Measurements from ENCODE around the gene TMEM50B.

GRCh38 chr21:32315550-32315859, 16.9 kb downstream of the MRAP start:
- PRO-cap = no peak
CAGE:
- cytosol, long polyA minus RNA = no peak
- cytosol, long polyA plus RNA = no peak
- long polyA plus RNA = no peak
- nucleus, long polyA minus RNA = no peak
- nucleus, long polyA plus RNA = no peak

GRCh38 chr21:32371717-32372398, 21.0 kb downstream of the URB1 start:
- PRO-cap = bidirectional peak, plus-strand start at chr21:32372320, minus-strand start at chr21:32372218
CAGE:
- cytosol, long polyA minus RNA = no peak
- cytosol, long polyA plus RNA = no peak
- long polyA plus RNA = no peak
- nucleus, long polyA minus RNA = no peak
- nucleus, long polyA plus RNA = no peak

DNA sequence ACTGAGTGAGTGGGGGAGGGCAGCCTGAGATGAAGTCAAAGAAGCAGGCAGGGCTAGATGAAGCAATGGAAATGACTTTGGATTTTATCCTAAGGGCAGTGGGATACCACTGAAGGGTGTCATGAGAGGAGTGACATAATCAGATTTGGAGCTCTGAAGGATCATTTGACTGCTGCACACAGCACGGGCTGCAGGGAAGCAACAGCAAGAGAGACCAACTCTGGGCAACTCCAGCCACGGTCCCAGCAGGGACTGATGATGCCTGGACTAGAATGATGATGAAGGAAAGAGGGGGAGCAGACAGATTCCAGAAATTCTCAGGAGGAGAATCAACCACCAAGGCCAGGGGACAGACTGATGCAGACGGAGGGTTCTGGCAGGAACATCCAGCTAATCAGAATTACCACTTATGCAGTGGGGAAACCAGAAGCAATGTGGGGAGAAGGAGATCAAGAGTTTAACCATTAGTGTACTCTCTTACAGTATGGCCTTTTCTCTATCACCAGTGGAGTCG, 3.5 kb downstream of the URB1 start:
- PRO-cap = no peak
CAGE:
- cytosol, long polyA minus RNA = no peak
- cytosol, long polyA plus RNA = no peak
- long polyA plus RNA = no peak
- nucleus, long polyA minus RNA = no peak
- nucleus, long polyA plus RNA = no peak

GRCh38 chr21:32411463-32411828, 1.1 kb upstream of the EVA1C start:
- PRO-cap = bidirectional peak, plus-strand start at chr21:32411723, minus-strand start at chr21:32411602
CAGE:
- cytosol, long polyA minus RNA = no peak
- cytosol, long polyA plus RNA = no peak
- long polyA plus RNA = no peak
- nucleus, long polyA minus RNA = start-site peak on the plus strand at chr21:32411692-32411811, 257 reads
- nucleus, long polyA plus RNA = start-site peak on the plus strand at chr21:32411692-32411786, 36 and 38 reads in 2 replicates

DNA sequence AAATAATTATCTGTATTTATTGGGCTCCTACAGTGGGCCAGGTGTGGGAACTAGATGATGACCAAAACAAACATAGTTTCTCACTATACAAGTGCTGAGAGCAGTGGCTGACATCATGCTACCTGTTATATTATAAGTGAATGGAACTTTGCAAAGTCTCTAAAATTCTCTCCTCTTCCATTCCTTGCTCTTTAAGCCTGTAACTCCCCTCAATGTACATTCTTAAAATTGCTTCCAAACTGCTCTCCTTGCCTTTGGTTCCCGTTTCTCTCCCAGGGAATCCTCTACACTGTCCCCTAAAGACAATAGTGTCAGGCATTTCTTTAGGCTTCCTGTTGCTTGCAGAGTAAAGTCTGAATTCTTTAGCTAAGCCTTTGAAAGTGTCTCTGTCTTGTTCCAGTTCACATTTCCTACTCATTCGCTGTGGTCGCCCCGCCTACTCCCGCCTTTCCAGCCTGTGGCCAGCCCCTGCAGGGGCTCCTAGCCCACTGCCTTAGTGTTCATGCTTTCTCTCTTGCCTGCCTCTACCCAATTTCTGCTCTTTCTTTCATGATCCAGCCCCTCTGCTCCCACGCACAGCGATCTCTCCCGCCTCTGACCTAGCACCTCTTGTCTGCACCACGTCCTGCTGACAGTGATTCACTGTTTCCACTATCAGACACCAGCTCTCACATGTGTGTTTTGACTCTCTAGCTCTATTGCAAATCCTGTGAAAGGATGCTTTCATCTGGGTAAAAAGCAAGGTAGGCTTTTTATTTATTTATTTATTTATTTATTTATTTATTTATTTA, 80.7 kb downstream of the EVA1C start:
- PRO-cap = unidirectional peak, minus-strand start at position 412 of the sequence; unidirectional peak, minus-strand start at position 490 of the sequence; unidirectional peak, minus-strand start at position 537 of the sequence
CAGE:
- cytosol, long polyA minus RNA = start-site peak on the plus strand centred at position 521 of the sequence, 234 bp wide, 11 reads
- cytosol, long polyA plus RNA = no peak
- long polyA plus RNA = no peak
- nucleus, long polyA minus RNA = start-site peak on the minus strand centred at position 371 of the sequence, 47 bp wide, 54 reads; start-site peak on the plus strand centred at position 484 of the sequence, 25 bp wide, 57 reads; start-site peak on the plus strand centred at position 670 of the sequence, 78 bp wide, 99 reads
- nucleus, long polyA plus RNA = start-site peak on the plus strand centred at position 500 of the sequence, 81 bp wide, 24 and 22 reads in 2 replicates; start-site peak on the plus strand centred at position 666 of the sequence, 71 bp wide, 22 and 37 reads in 2 replicates

DNA sequence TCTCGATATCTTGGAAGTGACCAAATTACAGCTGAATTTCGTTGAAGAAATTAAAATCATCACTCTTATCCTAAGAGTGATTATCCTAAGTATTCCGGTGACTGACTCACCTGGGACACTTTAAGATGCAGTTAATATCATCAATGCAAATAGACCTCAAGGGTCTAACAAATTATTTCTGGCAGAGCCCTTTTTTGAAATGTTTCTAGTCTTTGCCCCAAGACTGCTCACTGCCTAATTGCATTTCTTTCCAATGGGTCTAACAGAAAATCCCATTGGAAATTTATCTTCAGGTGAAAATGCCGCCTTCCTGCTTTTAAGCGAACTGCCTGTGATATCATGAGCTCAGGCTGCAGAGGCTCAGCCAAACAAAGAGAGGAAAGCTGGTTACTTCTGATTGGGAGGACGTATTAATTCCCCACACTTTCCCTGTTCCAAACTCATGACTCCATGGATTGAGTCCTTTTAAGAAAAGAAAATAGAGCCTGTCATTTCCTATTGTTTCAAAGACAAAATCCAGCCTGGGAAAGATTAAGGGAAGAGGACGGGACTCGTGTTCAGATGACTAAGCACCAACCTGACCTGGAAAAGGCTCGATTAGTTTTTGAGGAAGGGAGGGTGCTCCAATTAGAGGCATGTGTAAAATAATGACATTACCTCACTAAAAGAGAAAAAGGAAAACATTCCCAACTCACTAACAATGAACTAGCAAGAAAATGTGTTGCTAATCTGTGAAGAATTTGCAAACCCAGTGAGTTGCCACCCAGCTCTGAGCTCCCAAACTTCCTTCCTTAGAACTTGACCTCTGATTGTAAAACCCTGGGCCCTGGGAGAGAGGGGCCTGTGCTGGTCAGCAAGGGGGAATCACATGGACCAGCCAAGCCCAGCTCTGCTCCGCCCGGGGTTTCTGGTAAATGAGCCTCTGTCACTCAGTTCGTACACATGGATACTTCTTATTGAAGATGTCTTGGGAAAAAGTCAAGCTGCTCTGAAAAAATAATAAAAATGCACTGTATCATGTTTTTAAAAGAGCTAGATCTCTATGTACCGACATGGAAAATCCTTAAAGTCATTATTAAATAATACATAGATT, 61.2 kb downstream of the TCP10L start:
- PRO-cap = bidirectional peak, plus-strand start at position 913 of the sequence, minus-strand start at position 327 of the sequence
CAGE:
- cytosol, long polyA minus RNA = no peak
- cytosol, long polyA plus RNA = no peak
- long polyA plus RNA = no peak
- nucleus, long polyA minus RNA = start-site peak on the minus strand centred at position 237 of the sequence, 11 bp wide, 21 reads; start-site peak on the plus strand centred at position 929 of the sequence, 42 bp wide, 29 reads
- nucleus, long polyA plus RNA = start-site peak on the minus strand centred at position 303 of the sequence, 85 bp wide, 58 and 48 reads in 2 replicates

DNA sequence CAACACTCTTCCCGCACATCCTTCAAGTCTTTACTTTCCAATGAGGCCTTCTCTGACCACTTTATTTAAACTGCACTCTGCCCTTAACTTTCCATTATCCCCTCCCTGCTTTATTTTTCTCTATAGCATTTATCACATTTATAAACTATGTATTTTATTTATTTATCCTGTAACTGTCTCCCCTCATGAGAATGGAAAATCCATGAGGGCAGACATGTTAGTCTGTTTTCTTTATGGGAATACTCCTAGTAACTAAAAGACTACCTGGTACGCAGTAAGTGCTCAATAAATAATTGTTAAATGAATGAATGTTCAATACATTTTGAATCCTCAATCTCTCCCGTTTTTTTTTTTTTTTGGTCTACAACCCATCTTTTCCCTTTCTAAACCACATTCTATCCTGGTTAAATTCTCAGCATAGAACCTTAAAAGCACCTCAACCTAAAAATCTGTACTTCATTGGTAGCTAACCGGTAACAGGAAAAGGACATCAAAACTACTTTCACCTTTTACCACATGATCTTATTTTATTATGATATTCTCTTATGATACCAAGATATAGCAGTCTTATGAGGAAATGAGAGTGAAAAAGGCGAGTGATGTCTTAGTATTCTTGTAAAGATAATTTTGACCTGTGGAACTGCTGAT, 53.4 kb downstream of the SYNJ1 start:
- PRO-cap = no peak
CAGE:
- cytosol, long polyA minus RNA = no peak
- cytosol, long polyA plus RNA = no peak
- long polyA plus RNA = no peak
- nucleus, long polyA minus RNA = no peak
- nucleus, long polyA plus RNA = no peak

DNA sequence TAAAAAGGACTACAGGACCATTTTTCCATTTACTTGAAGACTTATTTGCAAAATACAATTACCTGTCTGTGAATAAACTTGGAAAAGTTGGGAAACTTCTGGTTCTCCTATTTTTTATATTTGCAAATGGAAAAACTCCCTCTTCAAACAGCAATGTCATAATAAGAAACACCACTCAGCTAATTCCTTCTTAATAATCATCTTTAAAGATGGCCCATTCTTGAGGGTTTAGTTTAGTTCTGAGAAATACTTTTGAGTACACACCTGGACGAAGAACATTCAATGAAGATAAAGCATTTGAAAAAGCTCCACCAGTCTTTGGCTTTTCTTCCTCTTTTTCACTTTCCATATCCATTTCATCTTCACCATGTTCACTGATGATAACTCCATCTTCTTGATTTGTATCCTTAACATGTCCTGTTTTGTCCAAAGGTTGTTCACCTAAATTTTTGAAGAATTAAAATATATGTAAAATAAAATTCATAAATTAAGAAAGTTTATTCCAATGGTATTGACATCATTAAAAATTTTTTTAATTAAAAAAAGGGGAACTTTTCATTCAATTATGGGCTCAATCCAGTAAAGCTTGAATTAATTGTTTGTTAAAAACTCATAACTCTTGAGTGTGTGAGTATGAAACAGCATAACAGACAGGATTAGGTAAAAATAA, 7.3 kb downstream of the PAXBP1 start:
- PRO-cap = no peak
CAGE:
- cytosol, long polyA minus RNA = start-site peak on the minus strand centred at position 328 of the sequence, 128 bp wide, 10 reads
- cytosol, long polyA plus RNA = no peak
- long polyA plus RNA = no peak
- nucleus, long polyA minus RNA = no peak
- nucleus, long polyA plus RNA = no peak

DNA sequence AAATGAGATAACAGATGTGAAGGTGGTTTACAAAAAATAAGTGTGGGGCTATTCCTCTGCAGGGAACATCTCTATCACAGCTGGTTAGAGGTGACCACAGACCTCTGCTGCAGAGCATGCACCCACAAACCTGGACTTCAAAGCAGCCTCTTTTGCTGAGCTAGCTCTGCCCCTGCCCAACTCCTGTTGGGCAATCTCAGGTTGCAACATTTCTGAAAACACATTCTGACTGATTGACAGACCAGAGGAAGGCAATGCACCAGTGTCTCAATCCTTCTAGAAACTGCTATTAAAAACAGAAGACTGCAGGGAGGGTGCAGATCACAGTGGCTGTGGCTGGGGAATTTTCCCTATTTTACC, 10.4 kb upstream of the OLIG1 start:
- PRO-cap = no peak
CAGE:
- cytosol, long polyA minus RNA = no peak
- cytosol, long polyA plus RNA = no peak
- long polyA plus RNA = no peak
- nucleus, long polyA minus RNA = no peak
- nucleus, long polyA plus RNA = no peak

DNA sequence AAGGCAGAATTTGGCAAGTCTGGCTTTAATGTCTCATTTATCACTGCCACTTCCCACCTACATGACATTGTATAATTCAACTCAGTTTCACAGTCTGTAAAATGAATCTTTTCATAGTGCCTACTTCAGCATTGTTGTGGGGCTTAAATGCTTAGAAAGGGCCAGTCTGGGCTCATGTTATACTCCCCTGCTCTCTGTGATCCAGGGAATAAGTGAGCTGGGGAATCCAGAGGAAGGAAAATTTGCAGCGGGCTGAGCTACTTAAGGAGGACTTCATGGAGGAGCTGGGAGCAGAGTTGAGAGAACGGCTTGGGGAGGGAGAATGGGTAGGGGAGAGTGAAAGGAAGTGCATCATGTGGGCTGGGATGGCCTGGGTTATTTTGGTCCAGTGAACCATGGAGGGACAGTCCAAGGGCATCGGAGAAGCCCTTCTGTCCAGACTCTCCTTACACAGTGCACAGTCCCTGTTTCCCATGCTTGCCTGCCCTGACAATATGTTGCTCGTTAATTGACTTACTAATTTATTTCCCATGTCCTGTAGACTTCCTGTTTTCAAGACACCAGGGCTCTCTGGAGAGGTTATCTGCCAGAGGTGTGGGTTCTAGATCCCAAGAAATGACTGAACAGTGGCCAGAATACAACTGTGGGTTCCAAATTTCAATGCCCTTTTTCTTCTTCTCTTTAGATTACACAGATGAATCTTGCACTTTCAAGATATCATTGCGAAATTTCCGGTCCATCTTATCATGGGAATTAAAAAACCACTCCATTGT, 14.7 kb downstream of the IFNAR2 start:
- PRO-cap = no peak
CAGE:
- cytosol, long polyA minus RNA = no peak
- cytosol, long polyA plus RNA = no peak
- long polyA plus RNA = no peak
- nucleus, long polyA minus RNA = no peak
- nucleus, long polyA plus RNA = no peak

DNA sequence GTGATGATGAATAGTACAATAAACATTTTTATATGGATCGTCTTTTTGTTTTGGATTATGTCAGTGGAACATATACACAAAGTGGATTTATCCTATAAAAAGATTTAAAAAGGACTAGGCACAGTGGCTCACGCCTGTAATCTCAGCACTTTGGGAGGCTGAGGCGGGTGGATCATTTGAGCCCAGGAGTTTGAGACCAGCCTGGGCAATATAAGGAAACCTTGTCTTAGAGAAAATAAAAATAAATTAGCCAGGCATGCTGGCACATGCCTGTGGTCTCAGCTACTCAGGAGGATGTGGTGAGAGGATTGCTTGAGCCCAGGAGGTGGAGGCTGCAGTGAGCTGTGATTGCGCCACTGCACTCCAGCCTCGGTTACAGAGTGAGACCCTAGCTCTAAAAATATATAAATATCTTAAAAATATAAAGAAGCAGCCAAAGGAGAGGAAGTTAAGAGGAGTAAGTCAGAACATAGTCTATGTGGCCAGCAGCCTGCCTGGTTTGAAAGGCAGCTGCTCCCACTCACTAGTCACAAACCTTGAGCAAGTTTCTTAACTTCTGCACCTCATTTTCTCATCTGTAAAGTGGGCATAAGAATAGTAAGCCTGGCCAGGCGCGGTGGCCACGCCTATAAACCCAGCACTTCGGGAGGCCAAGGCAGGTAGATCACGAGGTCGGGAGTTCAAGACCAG, 4.5 kb upstream of the IL10RB start:
- PRO-cap = no peak
CAGE:
- cytosol, long polyA minus RNA = no peak
- cytosol, long polyA plus RNA = no peak
- long polyA plus RNA = no peak
- nucleus, long polyA minus RNA = no peak
- nucleus, long polyA plus RNA = no peak

- PRO-cap = no peak
CAGE:
- cytosol, long polyA minus RNA = no peak
- cytosol, long polyA plus RNA = no peak
- long polyA plus RNA = no peak
- nucleus, long polyA minus RNA = no peak
- nucleus, long polyA plus RNA = no peak
Observed at GRCh38 chr21:33382316-33382665, 20.9 kb upstream of the IFNGR2 start.

DNA sequence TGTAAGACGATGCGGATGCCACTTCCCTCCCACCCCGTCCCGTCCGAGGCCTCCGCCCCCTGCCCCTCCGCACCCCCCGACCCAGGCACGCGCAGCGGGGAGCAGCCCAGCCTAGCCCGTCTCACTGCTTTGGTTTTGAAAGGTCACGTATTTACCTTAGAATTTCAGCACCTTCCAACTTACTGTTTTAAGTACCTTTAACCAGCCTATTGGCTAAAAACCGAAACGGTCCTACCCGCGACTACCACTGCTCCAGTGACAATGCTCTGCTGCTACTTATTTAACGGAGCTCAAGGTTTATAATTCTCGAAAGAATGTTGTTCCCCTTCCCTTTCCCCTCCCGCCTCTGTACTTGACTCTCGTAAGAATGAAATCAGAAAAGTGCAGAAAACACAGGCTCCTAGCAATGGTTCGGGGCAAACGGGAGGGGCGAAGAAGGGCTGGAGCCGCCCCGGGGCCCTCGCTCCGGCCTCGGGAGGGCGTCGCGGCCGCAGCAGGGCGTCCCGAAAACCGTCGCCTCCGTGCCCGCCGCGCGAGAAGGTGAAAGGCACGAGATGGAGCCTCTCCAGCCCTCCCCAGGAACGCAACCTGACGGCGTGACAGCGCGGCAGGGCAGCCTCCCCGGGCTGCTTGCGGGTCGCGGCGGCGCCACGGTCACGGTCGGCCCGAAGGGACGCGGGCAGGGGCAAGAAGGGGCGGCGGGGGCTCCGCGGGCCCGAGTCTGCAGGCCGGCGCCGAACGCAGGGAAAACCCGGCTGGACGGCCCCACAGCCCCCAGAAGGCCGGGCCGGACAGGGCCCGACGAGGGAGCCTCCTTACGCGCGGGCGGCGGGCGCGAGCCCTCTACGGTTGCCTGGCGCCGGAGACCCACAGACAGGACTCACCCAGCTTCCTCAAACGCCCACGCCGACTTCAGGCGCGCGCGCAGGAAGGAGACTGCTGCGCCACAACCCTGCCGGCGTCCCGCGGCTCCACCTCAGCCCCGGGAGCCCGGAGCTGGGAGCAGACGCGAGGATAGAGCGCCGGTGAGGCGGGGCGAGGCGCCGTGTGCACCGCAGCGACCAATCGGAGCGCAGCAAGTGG, at the start of gene TMEM50B:
TSS of gene TMEM50B (minus strand) at position 1,021 of the 1,083 bp plus-strand sequence.
- PRO-cap = bidirectional peak, plus-strand start outside the sequence, minus-strand start at position 981 of the sequence
CAGE:
- cytosol, long polyA minus RNA = start-site peak on the minus strand centred at position 974 of the sequence, 9 bp wide, 22 reads
- cytosol, long polyA plus RNA = no peak
- long polyA plus RNA = no peak
- nucleus, long polyA minus RNA = start-site peak on the minus strand centred at position 950 of the sequence, 76 bp wide, 407 reads
- nucleus, long polyA plus RNA = start-site peak on the minus strand centred at position 951 of the sequence, 83 bp wide, 132 and 246 reads in 2 replicates

DNA sequence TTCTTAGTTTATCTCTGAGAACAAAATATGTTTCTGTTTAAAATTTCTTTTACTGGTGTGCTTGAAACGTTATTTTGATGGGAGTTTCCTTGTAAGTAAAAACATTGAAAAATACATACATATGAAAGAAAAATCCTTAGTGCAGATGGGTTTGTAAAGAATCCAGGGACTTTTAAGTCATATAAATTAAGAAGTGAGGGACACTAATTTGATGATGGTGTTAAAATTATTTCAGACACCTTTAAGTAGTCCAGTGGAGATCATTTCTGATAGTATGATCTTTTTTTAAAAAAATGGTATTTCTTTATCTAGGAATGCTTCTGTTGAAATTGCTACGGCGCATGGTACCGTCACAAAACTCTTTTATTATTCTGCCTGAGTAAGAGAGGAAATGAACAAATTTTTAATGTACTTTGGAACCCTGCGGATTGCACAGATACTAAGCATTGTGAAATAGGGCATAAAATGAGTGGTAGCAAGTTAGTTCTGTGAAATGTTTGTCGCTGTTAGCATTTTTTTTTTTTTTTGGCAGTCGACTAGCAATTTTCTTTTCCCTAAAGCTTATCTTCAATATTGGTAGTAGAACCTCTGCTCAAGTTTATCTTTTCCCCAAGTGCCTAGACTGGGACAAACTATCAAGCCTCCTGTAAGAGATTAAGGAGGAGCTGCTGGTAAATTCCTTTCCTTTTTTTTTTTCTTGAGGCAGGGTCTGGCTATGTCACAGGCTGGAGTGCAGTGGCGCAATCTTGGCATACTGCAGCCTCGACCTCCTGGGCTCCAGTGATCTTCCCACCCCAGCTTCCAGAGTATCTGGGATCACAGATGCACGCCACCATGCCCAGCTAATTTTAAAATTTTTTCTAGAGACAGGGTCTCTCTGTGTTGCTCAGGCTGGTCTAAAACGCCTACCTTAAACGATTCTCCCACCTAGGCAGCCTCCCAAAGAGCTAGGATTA, 2.1 kb downstream of the ITSN1 start:
- PRO-cap = no peak
CAGE:
- cytosol, long polyA minus RNA = no peak
- cytosol, long polyA plus RNA = no peak
- long polyA plus RNA = no peak
- nucleus, long polyA minus RNA = no peak
- nucleus, long polyA plus RNA = no peak

DNA sequence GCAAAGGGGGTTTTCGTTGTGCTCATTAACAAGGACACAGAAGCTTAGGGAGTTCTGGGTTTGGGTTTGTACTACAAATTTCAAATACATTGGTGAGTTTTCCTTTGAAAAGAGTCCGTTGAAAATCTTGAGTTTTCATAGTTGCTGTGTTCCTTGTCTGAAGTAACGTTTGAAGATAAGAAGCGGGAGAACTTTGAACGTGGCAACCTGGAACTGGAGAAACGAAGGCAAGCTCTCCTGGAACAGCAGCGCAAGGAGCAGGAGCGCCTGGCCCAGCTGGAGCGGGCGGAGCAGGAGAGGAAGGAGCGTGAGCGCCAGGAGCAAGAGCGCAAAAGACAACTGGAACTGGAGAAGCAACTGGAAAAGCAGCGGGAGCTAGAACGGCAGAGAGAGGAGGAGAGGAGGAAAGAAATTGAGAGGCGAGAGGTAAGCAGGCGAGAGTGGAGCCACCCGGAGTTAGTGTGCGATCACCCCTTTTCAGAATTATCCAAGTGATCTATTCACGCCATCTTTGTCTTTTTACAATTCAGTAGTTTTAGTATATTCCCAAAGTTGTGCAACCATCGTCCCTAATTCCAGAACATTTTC, 129.7 kb downstream of the ITSN1 start:
- PRO-cap = no peak
CAGE:
- cytosol, long polyA minus RNA = start-site peak on the plus strand centred at position 304 of the sequence, 48 bp wide, 27 reads; start-site peak on the plus strand centred at position 398 of the sequence, 12 bp wide, 20 reads
- cytosol, long polyA plus RNA = no peak
- long polyA plus RNA = start-site peak on the plus strand centred at position 294 of the sequence, 221 bp wide, 154 and 217 reads in 2 replicates
- nucleus, long polyA minus RNA = start-site peak on the minus strand centred at position 367 of the sequence, 38 bp wide, 7 reads
- nucleus, long polyA plus RNA = no peak

DNA sequence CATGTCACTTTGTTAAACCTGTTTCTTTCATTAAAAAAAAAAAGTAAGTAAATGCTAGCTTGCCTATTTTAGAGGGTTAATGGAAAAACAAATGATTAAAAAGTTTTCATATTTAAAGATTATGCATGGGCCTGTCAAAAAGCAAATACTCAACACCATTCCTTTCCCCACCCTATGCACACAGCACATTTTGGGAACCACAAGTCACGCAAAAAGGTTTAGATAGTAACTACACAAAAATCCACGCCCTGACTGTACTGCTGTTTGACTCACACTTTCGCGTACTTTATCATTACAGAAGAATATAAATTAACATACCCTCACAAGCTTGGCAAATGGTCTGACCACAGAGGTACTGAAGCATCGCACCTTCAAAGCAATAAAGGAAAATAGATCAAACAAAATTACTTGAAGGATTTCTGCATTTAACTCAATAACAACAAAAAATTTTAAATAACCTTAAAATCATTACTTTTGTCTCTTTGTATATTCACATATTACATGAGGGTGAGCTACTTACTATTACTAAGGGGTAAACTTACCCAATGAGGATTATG, 1.4 kb downstream of the ATP5PO start:
- PRO-cap = no peak
CAGE:
- cytosol, long polyA minus RNA = no peak
- cytosol, long polyA plus RNA = no peak
- long polyA plus RNA = no peak
- nucleus, long polyA minus RNA = no peak
- nucleus, long polyA plus RNA = no peak

- PRO-cap = bidirectional peak, plus-strand start at chr21:33932301, minus-strand start at chr21:33932278
CAGE:
- cytosol, long polyA minus RNA = no peak
- cytosol, long polyA plus RNA = no peak
- long polyA plus RNA = no peak
- nucleus, long polyA minus RNA = no peak
- nucleus, long polyA plus RNA = no peak
Observed at GRCh38 chr21:33932225-33932695, 16.7 kb upstream of the ATP5PO start.

DNA sequence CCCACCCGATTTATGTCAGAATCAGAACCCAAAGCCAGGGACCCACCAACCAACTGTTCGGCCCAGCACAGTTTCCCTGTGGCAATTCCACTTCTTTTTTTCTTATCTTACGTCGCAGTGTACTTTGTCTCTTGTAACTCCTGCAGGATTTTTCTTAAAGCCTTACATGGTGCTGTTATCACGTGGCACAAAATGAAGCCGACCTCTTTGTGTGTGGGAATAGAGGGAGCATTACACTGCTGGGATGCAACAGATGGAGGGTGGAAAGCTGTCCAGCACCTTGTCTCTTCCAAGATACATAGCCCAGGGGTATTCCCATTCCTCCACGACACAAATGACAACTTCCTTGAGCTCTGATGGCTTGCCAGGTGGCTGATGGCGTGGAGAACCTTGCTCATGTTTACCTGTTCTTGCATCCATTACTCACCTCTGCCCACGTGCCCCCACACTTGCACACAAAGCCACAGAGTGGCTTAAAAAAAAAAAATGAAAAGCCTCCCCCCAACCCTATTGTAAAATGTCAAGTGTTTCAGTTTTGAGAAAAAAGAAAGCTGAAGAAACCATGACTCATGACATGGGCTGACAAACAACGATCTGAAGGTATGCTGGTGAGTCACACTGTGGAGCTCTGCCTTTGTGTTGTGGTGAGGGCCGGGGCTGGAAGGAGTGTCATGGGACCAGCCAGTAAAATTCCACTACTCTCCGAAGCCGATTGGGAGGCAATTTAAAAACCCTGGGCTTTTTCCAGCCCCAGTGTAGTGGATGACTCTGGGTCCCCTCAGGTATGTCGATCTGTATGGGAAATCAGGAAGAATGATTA, 31.9 kb upstream of the ATP5PO start:
- PRO-cap = bidirectional peak, plus-strand start at position 637 of the sequence, minus-strand start at position 519 of the sequence
CAGE:
- cytosol, long polyA minus RNA = no peak
- cytosol, long polyA plus RNA = no peak
- long polyA plus RNA = no peak
- nucleus, long polyA minus RNA = no peak
- nucleus, long polyA plus RNA = no peak

- PRO-cap = no peak
CAGE:
- cytosol, long polyA minus RNA = no peak
- cytosol, long polyA plus RNA = no peak
- long polyA plus RNA = no peak
- nucleus, long polyA minus RNA = no peak
- nucleus, long polyA plus RNA = no peak
Observed at GRCh38 chr21:34037575-34037911, 35.8 kb upstream of the MRPS6 start.

DNA sequence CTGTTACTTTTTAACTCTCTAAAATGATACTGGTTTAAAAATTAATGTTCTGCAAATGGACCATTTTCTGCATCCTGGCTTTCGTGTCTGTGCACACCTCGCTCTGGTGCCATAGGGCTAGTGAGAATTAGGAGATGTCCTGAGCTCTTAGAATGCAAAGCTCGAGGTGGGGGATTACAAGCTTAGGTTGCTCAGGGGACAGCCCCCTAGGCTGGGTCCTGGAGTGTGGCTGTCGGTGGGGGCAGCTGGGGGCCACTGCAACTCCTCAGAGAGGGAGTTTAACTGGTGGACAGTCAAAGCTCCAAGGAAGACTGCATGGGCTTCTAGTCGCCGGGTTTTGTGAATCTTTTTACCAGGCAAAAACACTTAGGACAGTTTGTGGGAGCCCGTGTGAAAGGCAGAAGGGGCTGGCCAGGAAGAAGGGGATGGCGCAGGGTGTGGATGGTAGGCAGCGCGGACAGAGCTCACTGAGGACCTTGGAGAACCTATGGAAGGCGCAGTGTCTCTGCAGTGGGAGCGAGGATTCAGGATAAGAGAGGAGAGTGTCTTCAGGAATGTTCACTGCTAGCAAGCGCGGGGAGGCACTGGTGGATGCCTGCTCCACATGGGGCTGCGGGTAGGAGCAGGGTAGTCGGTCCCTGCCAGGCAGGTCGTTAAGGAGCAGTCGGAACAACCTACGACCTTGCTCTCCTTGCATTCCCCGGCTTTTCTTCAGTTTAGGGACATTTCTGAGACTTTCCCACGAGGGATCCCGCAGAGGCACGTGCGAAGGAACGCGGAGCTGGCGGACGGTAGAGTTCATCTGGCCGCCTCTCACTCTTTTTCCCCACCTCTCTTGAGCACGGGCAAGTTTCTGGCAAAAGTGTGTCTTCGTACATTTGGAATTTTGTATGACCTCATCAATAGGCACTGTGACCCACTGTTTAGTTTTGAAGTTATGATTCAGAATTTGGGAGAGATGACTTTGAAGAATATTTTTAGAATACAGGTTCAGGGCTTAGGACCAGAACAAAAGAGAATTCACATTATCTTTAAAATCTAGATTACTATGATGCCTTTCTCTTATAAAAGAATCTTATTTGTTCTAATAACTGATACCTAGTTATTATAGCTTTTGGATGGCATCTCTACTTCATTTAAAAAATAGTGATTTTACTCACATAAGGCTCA, 13.0 kb upstream of the KCNE1 start:
- PRO-cap = bidirectional peak, plus-strand start at position 561 of the sequence, minus-strand start at position 466 of the sequence; bidirectional peak, plus-strand start at position 980 of the sequence, minus-strand start at position 804 of the sequence
CAGE:
- cytosol, long polyA minus RNA = no peak
- cytosol, long polyA plus RNA = no peak
- long polyA plus RNA = no peak
- nucleus, long polyA minus RNA = no peak
- nucleus, long polyA plus RNA = no peak

All from endothelial cell of umbilical vein (primary cell).